Epidermal melanocyte (primary cell): ENCODE measurements around a stretch of chr1.

DNA sequence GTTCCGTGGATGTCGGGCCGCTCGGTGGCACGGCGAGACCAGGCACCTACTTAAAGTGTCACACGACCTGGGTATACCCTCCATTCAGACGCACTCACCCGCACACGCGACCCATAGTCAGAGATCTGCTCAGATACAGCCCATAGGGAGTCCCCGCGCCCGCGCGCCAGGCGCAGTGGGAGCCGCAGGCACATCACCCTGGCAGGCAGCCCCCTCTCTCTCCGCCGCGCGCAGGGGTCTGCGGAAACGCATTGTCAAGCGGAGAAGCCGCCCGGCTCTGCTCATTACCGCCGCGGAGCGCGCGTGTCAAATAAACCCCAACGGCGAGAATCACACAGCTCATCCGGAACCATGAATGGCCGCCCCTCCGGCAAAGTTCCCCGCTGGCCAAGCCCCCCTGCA, 709 bp downstream of the LRP8 start:
- RRBS: 2% methylated on average over 10 of the region's 39 CpGs

DNA sequence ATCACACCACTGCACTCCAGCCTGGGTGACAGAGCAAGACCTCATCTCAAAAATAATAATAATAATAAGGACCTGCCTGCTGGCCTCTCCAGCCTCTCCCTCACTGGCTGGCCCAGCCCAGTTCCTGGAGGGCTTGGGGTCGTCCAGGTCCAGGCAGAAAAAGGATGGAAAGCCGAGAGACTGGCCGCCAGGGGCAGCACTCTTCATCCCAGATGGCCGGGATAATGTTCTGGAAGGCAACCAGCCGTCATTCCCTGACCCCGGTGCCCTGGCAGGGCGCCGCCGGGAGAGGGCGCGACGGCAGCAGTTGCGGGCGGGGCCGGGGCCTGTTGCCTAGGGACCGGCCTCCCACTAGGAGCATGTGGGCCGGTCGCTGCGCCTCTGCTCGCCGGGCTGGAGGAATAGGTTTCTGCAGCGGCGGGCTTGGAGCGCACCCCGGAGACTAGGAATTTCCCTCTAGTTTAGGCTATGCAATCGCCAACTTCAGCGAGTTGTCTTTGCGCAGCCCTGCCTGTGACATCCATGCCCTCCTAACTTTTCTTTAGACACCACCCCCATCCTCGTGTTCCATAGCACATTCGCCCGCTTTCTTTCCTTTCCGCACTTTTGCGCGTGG, 10.9 kb downstream of the DMRTB1 start:
- RRBS: 12% methylated on average over 18 of the region's 34 CpGs

DNA sequence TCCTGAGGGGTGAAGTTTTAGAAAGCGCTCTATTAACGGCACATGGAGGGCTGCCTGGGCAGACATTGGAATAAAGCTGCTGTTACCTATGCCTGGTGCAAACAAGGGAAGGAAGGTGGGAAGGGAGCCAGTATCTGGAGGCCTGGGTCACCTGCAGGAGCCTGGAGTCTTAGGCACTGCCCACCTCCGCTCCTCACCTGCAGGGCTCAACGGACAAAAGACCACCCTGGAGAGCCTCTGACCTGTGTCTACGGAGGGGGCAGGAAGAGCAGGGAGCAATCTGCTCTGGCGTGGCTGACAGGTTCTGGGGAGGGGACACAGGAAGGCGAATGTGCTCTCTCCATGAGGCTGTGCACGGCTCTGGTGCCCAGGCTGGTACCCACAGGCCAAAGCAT, 69.9 kb downstream of the DMRTB1 start:
- RRBS: no CpG with 5 or more reads among the region's 8 CpGs

GRCh38 chr1:53765654-53766167, 26.7 kb upstream of the GLIS1 start:
- RRBS: no CpG with 5 or more reads among the region's 1 CpG

GRCh38 chr1:53909790-53910441, 15.9 kb downstream of the DIO1 start:
- RRBS: no CpG with 5 or more reads among the region's 5 CpGs

GRCh38 chr1:53982057-53983303, 35.5 kb downstream of the LDLRAD1 start:
- RRBS: 0% methylated on average over 4 of the region's 24 CpGs

DNA sequence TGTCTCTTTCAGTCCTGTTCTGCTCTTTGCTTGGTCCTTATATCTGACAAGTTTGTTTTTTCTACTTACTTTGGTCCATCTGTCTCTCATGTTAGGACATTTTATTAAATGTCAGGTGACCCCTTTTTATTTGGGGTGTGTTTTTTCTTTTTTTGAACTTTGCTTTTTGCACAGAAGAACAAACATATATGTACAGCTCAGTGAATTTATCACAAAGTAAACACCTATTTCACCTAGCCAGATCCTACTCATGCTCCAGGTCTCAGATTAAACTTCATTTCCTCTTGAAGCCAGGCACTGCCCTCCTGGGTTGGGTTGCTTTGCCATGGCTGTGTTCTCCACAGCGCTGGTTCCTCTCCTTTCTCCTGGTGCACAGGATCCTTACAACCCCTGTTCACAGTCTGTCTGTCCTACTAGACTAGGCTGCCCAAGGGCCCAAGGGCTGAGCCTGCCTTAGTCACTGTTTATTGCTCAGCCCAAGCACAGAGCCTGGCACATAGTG, 40.9 kb downstream of the TCEANC2 start:
- RRBS: no CpG with 5 or more reads among the region's 1 CpG

- RRBS: no CpG with 5 or more reads among the region's 11 CpGs
These were observed 28.3 kb downstream of the CDCP2 start for GRCh38 chr1:54124492-54124981.

DNA sequence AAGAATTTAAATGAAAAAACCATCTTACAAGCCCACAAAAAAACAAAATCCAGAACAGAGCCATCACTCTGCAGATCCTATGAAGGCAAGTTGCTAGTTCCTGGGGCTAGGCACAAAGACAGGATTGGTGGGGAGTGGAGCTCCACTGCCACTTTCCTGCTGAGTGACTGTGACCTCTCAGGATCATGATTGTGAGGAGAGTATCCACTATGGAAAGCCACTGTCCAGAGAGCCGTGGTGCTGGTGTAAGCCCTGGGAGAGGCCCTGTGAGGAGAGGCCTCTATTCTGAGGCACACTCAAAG, 23.1 kb upstream of the CDCP2 start:
- RRBS: no CpG with 5 or more reads among the region's 1 CpG

- RRBS: no CpG with 5 or more reads among the region's 11 CpGs
These were observed 56.9 kb downstream of the MRPL37 start for GRCh38 chr1:54256650-54257397.

DNA sequence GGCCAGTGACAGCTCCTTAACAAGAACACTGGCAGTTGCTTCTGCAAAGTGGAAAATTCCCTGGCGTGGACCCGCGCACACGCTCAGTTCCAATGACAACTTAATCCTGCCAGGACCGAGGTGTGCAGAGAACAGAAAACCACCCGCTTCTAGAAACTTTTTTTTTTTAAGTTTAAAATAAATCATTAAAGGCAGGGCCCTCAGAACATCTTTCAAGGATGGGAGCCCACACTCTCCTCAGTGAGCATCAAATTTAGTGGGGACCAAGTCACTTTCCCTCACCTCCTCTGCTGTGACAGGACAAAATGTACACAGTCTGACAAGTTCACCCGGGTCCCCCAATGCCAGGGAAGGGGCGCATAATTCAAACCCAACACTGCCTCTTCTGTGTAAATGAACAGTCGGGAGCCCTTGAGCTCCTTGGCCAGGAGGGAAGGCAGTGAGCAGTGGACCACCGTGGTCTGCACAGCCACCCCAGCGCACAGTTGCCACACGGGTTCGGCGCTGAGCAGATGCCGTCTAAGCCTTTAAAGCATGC, 91.1 kb downstream of the MRPL37 start:
- RRBS: no CpG with 5 or more reads among the region's 15 CpGs

GRCh38 chr1:54349646-54350207, 149.8 kb downstream of the MRPL37 start:
- RRBS: no CpG with 5 or more reads among the region's 7 CpGs

GRCh38 chr1:54403806-54404319, 144.2 kb upstream of the ACOT11 start:
- RRBS: no CpG with 5 or more reads among the region's 10 CpGs

- RRBS: no CpG with 5 or more reads among the region's 8 CpGs
These were observed 84.4 kb upstream of the ACOT11 start for GRCh38 chr1:54463551-54464025.

- RRBS: no CpG with 5 or more reads among the region's 6 CpGs
These were observed 31.2 kb downstream of the ACOT11 start for GRCh38 chr1:54579062-54579755.

DNA sequence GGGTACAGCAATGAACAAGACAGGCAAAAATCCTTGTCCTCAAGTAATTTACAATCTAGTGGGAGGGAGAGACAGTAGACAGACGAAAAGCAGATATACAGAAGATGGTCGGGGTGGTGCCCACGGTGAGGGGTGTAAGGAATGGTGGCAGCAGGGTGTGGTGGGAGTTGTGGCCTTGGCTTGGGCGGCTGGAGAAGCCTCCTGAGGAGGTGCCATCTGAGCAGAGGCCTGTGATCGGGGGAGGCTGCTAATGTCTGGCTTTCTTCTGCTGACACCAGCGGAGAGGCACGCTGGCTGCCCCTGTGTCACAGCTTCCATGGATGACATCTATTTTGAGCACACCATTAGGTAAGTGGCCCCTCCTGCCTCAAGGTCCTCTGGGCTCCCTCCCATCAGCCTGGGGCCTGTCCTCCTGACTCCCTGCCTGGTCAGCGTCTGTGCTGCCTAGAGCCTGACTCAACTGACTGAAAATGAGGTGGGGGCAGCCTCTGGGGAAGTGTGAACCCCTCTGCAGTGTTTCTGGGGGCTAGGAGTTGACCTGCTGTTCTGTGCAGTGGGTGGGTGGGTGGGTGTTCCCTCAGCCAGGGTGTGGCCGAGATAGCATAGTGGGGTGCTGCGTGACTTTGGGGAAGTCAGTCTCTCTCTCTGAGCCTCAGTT, 37.6 kb downstream of the FAM151A start:
- RRBS: no CpG with 5 or more reads among the region's 10 CpGs

DNA sequence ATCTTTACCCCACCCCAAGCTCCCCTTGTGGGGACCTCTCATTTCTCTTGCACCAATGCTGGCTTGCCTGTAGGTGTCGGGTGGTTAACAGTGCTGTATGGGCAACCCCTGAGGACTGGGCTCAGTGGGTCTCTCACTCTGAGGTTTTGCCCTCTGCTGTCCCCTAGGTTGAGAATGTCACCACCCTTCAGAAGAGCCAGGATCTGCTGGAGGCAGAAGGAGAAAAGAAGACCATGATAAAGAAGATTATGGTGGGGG, 27.0 kb downstream of the MROH7 start:
- RRBS: no CpG with 5 or more reads among the region's 1 CpG

GRCh38 chr1:54807062-54807730, 1.3 kb downstream of the LEXM start:
- RRBS: no CpG with 5 or more reads among the region's 12 CpGs

DNA sequence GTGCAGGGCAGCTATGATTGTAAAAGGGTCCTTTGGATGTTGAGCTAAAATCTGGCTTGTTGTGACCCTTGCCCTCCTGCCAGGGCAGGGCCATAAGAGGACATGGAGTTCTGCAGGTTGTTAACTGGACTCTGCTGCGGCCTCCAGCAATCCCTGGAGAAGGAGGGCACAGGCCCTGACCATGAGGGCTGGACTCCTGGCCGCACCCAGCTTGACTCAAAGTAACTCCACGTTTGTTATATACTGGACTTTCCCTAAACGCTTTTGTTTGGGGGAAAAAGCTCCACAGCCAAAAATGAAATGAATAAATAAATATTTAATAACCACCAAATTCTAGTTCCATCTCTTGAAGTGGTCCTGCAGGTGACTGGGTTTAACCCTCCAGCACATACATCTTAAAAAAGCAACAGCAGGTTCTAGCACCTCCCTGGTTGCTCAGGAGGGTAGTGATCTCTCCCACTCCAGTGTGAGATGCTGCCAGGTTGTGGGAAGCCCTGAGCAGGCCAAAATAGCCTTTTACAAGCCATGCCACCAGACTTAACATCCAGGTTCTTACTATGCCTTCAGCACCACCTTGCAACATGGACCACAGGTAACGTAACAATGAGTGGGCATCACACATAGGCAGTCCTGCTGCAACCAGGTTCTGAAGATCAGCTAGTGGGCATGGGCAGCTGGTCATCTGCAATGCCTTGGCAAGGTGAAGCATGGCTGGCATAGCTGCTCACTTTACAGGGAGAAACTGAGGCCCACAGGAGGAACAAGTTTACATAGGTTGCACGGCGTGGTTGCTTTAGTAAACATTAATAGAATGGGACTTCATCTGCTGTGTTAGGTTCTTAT, 40.2 kb downstream of the LEXM start:
- RRBS: no CpG with 5 or more reads among the region's 7 CpGs

DNA sequence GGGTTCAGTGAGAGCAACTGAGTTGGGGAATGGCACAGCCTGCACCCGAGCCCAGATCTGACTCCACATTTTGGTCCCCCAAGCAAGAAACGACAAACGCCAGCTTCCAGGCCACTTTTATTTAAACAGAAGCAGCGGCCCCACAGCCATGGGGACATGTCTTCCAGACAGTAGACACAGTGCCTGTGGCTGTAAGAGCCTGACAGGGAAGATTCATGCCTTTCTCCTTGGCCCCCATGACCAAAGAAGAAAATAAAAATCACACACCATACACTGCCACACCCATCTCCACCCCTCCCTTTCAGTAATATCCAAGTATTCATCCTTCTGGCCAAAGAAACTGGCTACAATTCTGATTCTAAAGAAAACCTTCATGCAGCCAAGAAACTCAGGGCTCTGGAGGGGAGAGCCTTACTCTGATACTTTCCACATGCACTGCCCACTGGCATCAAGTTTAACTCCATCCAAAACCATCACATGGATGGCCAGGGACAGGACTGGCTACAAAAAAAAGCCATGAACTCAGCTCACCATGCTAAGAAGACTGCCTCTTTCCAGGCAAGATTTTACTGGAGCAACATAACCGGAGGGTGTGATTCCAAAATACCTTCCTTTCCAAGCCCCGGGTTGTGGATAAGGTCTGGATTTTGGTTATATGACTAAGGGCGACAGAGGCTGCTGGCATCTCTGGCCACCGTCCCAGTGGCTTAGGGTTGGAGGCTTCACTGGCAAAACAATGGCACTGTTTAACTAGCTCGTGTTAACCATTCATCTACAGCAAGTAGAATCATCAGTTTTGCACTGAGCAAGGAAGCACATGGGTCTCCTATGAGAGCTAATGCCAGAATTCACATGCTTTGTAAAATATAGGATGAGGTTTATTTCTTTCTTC, 37.2 kb downstream of the DHCR24 start:
- RRBS: no CpG with 5 or more reads among the region's 9 CpGs